Endometrial microvascular endothelial cells (primary cell): ENCODE results near the genes RAB34 and PHF12.

- RAMPAGE, long total RNA: no peak
These were observed 3.7 kb downstream of the UNC119 start for GRCh38 chr17:28548758-28549125.

DNA sequence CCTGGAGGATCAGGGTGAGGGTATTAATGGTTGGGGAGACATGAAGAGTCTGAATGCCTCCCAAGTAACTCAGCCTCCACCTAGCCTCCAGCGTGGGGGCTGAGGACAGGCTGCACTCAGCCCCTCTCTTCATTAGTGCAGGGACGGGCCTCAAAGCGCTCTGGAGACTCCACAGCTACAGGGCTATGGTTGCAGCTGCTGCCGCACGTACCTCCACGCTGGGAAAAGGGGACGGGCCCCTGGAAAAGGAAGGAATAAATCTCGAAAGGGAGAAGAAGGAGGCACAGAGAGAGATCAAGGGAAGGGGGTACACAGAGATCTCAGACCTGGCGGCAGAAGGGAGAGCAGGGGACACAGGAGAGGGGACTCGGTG is 584 bp downstream of the UNC119 start:
- RAMPAGE, long total RNA: no peak

DNA sequence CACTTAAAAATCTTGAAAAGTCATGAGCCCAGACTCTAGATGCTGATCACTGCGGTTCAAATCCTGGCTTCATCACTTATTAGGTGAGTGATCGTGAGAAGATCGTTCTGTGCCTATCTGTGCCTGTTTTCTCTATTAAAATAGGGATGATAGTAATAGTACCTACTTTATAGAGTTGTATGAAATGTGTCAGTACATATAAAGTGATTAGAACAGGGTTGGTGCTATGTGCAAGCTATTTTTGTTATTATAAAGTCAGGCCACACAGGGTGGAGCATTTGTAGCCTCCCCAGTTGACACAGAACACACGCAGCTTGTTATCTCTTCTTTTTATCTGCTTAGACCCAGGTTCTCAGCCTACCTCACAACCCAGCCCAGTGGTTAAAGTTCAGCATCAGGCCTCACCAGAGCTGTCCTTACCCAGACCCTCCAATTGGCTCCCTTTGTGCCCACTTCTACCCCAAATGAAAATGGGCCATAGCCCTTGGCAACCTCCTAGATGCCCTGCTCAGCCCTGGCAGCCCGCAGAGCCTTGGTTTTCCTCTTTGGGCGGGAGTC is 857 bp upstream of the PIGS start:
- RAMPAGE, long total RNA: no peak

DNA sequence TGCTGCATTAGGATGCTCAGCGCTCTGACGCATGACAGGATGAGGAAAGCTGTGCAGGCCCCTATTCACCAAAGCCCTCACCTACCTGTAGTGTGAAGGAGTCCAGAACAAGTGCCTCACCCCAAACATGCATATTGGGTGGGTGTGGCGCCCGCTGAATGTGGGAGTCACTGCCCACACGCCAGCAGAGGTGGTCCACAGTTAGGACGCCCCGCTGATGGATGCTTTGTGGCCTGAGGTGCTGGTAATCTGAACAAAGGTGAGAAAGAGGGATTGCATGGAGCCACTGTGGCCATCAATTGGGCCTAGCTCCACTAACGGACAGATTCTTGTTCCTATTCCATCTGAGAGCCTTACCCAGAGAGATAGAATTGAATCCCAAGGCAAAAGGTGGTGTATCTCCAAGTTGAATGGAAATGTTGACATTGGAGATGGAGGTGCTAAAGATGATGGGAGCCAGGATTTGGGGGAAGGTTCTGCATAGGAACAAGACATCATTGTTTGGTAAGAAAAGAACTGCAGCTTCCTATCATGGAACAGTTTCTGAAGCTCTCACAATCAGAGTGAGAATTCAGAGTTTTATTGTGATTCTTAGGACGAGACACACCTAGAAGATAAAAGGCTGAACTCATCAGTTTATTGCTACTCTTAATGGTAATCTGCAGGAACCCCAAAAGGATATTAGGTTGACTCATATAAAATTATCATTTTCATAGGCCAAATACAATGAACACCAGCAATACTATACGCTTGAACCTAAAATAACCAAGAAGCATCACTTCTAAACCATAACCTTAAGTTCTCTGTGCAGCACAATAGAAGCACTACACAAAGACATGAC is 6.6 kb downstream of the BLTP2 start:
- RAMPAGE, long total RNA: no peak

DNA sequence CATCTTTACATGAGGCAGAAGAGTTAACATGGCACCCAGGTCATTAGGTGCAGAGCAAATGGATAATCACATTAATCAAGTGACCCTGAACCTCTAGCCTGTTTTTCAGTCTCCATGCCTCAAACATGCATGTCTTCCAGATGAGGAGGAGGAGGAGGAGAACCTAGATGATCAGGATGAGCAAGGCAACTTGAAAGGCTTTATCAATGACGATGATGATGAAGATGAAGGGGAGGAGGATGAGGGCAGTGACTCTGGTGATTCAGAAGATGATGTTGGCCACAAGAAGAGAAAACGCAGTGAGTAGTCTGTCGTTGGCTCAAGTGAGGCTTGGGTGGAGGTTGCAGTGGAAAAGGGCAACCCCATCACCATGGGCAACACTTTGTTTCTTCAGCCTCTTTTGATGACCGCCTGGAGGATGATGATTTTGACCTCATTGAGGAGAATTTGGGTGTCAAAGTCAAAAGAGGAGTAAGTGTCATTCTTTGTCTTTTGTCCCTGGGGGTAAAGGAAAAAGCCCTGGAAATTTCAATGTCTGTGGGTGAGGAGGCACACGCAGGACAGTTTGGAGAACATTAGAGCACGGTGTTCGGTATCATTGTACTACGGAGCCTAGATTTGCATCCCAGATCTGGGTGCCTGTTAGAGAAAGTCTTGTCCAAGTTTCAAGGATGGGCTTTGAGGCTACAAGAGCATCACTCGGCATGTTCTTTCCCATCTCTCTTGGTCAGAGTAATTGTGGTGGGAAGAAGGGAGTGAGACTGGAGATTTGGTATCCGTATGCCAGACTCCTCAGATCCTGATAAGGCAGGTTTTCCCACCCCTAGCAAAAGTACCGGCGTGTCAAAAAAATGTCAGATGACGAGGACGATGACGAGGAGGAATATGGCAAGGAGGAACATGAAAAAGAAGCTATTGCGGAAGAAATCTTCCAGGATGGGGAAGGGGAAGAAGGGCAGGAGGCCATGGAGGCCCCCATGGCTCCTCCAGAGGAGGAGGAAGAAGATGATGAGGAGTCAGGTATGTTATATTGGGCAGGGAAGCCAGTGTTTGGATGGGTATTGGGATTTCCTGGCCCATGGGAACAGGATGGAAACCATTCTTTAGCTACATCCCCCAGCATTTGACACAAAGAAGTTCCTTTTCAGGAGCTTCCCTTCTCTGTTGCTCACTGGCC is 12.5 kb downstream of the SUPT6H start:
- RAMPAGE, long total RNA: no peak

- RAMPAGE, long total RNA: no peak
These were observed 13.4 kb downstream of the SUPT6H start for GRCh38 chr17:28675320-28675809.

DNA sequence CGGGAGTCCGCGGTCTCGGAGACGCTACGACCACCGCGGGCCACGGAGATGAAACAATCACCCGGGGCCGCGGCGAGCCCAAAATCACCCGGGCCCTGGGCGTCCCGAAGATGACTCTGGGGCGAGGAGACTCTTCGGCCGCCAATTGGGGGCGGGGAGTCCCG is 384 bp downstream of the RAB34 start:
- RAMPAGE, long total RNA: no peak

DNA sequence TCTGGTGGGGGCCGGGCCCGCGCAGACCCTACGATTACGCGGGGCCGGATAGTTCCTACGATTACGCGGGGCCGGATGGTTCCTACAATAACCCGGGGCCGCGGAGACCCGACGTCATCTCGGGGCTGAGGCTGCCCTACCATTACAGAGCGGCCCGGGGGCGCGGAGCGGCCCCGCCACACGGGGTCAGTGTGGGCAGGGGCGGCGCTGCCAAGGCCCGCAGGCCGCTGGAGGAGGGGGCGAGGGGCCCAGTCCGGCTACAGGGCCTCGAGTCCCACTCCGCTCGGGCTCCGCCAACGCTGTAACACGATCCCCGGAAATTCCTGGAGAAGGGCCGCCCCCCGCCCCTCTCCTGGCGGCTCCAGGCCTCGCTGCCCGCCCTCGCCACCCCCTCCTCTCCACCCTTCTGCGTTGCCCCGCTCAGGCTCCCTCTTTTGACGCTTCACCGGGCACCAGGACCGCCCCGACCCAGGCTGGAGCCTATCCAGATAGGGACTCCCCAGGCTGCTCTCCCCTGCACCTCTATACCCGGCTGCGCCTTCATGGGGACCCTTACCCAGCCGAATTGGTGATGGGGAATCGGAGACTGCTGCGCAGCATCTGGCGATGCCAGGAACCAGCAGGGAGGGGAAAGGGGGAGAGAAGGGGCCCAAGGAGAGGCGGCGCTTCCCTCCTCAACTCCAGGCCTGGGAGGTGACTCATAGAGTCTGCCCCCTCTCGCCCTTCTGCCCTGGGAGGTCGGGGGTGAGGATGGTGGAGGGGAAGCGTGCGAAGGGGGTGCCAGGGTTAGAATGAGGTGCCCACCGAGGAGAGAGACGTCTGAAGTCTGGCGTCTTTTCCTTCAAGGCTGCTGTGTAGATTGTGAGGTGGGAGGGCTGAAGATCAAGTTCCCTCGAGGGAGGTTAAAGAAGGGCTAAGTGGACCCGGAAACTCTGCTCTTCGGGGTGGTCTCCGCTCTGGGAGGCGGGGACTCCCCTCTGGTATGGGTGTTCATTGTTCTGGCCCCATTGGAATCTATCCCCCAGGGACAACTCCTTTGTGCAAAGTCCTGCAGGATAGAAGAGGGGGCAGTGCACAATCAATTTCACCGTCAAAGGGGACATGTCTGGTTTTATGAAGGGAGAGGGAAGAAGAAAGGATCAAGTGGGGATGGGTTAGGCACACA is at the start of gene RAB34:
RAB34 (minus strand) TSS at position 303 of the 1,165 bp plus-strand sequence.
- RAMPAGE, long total RNA: start-site peak on the minus strand centred at position 268 of the sequence, 150 bp wide, 9 and 11 reads in 2 replicates

DNA sequence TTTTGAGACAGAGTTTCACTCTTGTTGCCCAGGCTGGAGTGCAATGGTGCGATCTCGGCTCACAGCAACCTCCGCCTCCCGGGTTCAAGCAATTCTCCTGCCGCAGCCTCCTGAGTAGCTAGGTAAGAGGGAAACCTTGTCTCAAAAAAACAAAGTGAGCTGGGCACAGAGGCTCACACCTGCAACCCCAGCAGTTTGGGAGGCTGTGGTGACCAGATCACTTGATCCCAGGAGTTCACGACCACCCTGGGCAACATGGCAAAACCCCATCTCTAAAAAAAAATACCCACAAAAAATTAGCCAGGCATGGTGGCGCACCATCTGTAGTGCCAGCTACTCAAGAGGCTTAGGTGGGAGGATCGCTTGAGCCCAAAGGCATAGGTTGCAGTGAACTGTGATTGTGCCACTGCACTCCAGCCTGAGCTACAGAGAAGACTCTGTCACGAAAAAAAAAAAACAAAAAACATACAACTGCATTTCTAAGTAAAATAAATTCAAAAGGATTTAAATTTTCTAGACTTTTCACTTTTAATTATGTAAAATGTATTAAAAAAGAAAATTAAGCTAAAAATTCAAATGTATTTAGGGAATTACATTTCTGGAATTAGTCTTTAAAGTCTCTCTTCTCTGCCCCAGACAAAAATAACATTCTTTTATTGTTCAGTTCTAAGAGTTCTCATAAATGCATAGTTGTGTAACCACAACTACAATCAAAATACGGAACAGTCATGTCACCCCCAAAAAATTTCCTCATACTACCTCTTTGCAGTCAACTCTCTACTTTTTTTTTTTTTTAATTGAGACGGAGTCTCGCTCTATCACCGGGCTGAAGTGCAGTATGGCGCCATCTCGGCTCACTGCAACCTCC is 14.2 kb downstream of the FAM222B start:
- RAMPAGE, long total RNA: no peak

GRCh38 chr17:28865149-28866309 is 10.7 kb downstream of the ERAL1 start:
- RAMPAGE, long total RNA: no peak

- RAMPAGE, long total RNA: no peak
These were observed 17.7 kb downstream of the FLOT2 start for GRCh38 chr17:28879453-28880550.

GRCh38 chr17:28896564-28897553 is 674 bp downstream of the FLOT2 start:
- RAMPAGE, long total RNA: no peak

- RAMPAGE, long total RNA: no peak
These were observed 3.3 kb upstream of the DHRS13 start for GRCh38 chr17:28906142-28906682.

DNA sequence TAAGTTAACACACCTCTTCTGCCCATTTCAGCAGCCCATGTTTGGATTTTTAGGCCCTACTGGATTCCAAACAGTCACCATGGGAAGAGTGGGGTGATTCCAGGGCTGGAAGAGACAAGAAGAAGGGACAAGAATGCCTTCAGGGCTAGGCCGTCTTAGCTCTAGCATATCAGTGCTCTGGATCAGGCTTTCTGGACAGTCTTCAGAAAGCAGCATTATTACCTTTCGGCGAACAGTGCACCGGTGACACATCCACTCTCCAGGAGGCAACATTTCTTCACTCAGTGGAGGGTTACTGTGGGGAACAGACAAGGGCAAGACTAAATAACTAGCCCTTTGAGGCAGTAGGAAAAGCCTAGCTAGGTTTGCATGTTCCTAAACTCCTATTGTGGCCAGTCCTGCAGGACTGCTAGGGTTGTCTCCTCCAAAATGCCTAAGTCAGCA is 23.9 kb upstream of the DHRS13 start:
- RAMPAGE, long total RNA: no peak

DNA sequence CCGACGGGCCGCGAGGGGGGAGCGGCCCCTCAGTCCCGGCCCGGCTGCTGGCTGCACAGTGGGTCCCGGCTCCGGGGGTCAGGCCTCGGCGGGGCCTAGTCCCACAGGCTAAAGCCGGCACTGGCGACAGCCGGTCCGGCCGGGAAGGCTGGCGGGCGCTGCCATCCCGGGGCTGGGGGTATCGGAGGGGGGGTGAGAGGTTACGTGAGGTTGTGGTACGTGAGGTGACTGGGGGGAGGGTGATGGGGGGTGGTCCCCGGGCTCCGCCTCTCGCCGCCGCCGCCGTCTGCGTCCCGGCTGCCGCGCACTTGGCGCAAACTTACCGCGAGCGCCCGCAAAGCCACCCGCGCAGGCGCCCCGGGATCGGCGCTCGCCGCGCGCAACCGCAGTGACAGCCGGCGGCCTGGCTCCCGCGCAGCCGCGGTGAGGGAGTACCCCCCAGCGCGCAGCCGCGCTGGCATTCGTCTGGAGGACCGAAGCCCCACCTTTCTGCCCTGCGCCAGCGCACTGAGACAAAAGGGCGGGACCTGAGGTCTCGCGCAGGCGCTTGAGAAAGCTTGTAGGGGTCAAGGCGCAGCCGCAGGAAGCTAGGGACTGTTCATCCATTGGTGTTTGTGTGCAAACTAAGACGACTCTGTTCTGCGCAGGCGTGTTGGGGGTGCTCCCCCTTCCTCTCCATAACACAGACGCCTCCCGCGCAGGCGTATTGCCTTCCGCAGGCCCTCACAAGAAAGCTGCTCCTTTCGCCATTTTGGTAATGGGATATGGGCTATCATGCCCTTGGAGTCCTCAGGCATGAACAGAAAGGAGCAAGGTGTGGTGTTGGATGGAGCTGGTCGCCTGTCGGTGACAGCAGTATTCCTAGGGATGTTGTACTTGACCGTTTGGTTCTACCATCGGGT is at the start of gene PHF12:
PHF12 (minus strand) TSS at position 375 of the 902 bp plus-strand sequence.
- RAMPAGE, long total RNA: no peak

- RAMPAGE, long total RNA: no peak
These were observed 22.1 kb downstream of the SEZ6 start for GRCh38 chr17:28983459-28984488.

- RAMPAGE, long total RNA: no peak
These were observed 50.9 kb downstream of the PIPOX start for GRCh38 chr17:29093787-29094276.

- RAMPAGE, long total RNA: no peak
These were observed 55.3 kb downstream of the MYO18A start for GRCh38 chr17:29124824-29125332.

GRCh38 chr17:29263360-29264716 is 17.2 kb downstream of the CRYBA1 start:
- RAMPAGE, long total RNA: no peak

DNA sequence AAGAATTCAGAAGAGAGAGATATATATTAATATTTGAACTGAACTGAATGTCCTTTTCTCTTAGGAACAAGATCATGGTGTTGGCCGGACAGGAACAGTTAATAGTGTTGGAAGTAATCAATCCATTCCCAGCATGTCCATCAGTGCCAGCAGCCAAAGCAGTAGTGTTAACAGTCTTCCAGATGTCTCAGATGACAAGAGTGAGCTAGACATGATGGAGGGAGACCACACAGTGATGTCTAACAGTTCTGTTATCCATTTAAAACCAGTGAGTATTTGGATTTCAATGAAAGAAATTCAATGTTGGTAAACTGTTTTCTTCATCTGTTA is 68.6 kb downstream of the ABHD15 start:
- RAMPAGE, long total RNA: no peak